Iris pigment epithelial cell (primary cell): ENCODE measurements around a stretch of chr6.

GRCh38 chr6:68653091-68653561, 18.0 kb downstream of the ADGRB3 start:
- RRBS: no CpG with 5 or more reads among the region's 2 CpGs

- RRBS: no CpG with 5 or more reads among the region's 8 CpGs
These were observed 15.9 kb upstream of the FAM135A start for GRCh38 chr6:70397289-70397965.

GRCh38 chr6:70413014-70413368, 317 bp upstream of the FAM135A start:
- RRBS: 3% methylated on average over 3 of the region's 22 CpGs

DNA sequence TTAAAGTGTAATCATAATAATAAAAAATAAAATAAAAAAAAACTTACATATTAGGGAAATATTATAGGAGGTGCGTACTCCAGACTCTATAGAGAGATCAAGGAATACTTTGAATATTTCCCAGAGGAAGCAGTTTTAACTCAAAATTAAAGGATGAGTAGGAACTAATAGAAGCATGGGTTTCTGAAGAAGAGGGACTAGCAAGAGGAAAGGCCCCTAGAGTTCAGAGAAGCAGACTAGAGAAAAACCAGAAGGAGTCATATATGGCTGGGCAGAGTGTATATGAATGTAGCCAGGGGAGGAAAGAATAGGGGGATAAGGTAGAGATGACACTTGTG, 120.7 kb downstream of the SMAP1 start:
- RRBS: no CpG with 5 or more reads among the region's 1 CpG

- RRBS: no CpG with 5 or more reads among the region's 7 CpGs
These were observed 151.1 kb upstream of the B3GAT2 start for GRCh38 chr6:71107806-71108594.

DNA sequence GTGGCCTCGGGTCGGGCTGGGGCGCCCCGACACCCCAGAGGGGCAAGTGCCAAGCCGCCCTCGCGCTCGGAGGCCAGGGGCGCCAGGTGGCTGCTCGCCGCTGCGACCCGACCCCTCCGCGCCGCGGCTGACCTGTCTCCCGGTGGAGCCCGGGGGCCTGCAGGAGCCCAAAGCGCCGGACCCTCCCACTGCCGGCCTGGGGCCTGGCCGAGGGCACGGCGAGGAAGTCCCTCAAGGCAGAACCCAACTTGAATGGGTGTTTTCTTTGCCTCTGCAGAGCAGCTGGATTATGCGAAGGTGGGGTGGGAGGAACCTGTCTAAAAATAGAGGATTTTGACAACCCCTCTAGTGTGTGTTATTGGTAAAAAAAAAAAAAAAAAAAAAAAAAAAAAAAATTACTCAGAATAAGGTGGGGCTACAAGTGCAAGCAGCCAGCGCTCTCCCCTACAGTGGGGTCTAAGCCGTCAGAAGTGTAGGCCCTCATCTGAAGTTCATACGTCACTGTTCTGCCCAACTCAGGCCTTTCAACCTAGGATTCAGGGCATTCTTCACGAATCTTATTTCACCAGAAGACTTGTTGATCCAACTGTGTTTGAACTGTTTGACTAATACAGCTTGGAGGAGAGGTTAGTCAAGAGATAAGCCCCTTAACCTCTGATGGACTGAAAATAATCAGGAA, 714 bp downstream of the OGFRL1 start:
- RRBS: no CpG with 5 or more reads among the region's 30 CpGs

DNA sequence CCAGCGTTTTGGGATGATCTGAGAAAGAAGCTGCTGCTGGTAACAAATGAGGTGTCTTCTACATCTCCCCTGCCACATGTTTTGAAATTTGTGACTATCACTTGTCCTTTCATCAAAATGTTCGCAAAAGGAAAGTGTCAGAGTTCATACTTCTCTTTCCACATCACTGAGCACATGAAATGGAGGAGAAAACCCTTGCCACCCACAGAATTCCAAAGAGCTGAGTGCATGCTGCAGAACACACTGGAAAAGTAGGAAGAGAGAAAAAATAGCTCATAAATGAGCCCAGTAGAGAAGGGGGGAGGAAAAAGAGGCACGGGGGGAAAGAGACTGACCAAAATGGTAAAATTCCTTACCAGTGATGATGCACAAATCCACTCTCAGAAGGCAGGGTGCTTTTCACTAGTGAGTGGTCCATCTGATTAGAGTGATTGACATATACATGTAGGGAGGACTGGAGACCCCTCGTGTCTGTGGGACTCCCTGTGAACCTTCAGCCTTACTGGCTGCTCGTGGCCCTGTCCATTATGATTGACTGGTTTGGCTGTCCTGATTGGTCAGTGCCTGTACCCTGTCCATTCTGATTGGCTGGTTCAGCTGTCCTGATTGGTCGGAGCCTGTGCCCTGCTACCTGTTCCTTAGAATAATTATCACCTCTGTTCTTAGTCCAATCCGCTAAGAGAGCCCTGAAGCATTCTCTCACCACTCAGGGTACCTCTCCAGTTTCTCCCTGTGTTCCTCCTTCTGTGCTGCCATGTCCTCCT, 180.6 kb downstream of the OGFRL1 start:
- RRBS: no CpG with 5 or more reads among the region's 7 CpGs

DNA sequence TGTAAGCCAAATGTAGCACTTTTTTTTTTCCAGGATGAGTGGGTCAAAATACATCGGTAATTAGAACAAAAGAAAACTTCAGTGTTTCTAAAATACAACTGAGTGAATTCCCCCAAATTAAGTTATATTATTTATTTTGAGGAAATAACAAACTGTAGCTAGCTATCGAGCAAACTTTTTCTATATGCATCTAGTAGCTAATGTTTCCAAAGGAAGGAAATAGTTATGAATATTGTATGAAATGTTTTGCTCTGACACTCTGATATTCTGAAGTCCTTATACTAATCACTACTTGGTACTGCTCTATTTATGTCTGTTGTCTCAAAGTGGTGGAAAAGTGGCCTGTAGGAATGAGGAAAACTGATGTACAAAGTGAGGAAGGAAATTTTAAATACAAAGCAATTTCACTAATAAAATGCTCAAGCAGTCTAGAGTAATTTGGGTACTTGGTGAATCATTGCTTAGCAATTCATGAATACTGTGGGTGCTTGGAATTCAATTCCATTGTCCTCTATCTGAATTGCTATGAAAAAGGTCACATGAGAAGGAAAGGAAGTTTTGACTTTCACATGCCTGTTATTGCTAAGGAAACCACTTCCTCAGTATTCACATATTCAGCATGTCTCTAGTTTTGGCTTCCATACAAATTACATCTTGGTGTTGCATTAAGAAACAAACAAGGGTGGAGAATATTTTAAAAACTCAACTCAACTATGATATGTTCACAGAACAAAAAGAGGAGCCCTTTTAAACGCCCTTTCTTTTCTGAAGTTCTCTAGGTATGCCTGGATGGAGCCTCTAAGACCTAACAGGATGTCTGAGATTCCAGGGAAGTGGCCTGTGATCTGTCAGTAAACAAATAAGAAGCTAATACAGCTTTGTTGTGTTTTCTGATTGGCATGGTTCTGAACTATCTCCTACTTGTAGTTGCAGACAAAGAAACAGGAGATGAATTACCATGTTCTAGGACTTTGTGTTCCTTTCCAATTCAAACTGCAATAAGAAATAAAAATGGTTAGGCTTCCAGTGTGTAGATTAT, 190.2 kb downstream of the OGFRL1 start:
- RRBS: no CpG with 5 or more reads among the region's 3 CpGs

DNA sequence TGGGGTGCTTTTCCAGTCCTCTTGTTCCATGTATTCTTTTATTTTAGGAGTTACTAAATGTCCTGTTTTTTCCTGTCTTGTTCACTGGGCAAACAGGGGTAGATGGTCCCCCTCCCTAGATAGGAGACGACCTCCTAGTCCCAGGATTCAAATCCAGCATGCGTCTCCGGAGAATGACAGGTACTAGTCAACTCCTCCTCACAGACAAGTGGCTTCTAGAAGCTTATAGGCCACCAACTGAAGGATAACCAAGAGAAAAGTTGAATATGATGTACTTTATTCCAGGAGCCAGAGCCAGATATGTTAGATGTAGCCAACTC, 347.7 kb upstream of the KCNQ5 start:
- RRBS: no CpG with 5 or more reads among the region's 3 CpGs

- RRBS: 2% methylated on average over 20 of the region's 62 CpGs
These were observed 605 bp upstream of the KCNQ5 start for GRCh38 chr6:72620969-72621949.

DNA sequence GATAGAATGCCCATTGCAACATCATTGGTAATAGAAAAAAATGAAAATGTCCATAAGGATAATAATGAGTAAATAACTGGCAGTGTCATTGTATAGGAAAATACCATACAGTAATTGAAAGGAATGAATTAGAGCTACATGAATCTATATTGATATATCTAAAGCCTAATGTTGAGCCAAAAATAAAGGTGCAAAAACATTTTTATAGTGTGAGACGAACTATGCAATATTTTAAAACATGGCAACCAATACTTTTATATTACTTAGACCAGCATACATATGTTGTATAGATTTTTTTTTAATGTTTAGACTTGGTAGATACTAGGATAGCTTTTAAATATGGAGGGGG, 26.4 kb downstream of the KCNQ5 start:
- RRBS: no CpG with 5 or more reads among the region's 1 CpG

DNA sequence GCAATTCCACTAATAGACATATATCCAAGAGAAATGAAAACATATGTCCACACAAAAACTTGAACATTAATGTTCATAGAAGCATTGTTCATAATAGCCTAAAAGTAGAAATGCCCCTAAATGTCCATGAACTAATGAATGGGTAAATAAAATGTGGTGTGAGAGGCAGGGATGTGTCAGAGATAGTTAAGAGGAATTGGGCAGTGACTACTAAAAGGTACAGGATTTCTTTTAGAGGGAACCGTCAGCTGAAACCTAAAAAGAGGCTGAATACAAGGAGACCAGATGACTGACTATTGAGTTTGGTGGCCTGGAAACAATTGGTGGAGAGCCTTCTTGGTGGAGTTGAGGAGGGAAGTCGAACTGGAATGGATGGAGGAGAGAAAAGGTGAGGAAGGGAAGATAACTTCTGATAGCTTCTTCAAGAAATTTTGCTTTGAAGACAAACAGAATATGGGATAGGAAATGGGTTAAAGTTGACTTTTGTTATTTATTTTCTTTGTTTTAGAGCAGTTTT, 146.2 kb downstream of the KCNQ5 start:
- RRBS: no CpG with 5 or more reads among the region's 2 CpGs

DNA sequence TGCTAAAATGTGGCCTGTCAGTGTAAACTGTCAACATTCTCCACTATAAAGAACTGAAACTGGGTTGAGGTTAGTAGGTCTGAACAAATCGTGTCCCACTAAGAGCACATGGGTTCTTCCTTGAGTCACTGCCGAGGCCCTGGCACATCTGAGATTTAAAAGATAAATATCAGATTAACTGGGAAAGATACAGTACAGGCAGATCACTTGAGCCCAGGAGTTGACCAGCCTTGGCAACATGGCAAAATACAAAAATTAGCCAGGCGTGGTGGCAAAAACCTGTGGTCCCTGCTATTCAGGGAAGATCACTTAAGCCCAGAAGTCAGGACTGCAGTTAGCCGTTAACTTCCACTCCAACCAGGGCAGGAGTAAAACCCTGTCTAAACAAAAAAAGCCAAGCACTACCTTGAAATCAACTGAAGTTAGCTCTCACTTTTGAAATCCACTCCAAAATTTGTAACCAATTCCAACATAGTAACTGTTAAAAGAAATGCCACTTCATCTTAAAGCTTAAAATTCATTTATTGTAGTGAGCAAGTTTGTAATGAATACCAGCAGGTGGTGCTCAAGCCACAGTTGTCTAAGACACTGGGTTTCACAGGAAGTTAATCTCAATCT, 5.5 kb downstream of the EEF1A1 start:
- RRBS: no CpG with 5 or more reads among the region's 4 CpGs

GRCh38 chr6:73519468-73519802, 1.4 kb downstream of the EEF1A1 start:
- RRBS: no CpG with 5 or more reads among the region's 3 CpGs

DNA sequence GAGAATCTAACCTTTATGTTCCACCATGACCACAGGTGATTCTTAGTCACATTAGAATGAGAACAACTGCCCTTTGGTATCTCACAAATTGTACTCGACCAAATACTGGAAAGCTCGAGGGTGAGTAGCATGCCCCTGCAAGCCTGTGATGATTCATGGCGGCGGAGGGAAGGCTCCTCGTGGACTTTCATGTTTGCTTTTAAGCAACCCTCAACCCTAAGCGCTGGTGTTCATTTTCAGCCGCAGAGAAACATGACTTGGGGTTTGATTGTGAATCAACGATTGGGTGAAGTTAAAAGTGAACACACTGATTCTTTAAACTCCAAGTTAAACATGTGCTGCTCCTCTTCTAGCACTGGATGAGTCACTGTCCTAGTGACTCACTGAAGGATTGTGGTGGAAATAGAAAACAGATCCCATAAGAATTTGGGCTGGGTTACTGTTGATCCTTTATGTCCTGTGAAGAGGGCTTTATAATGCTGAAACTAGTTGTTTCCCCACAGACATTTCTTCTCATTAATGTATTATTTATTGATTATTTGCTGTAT, 8.3 kb downstream of the CD109 start:
- RRBS: no CpG with 5 or more reads among the region's 8 CpGs

GRCh38 chr6:73713478-73714470, 17.8 kb downstream of the CD109 start:
- RRBS: no CpG with 5 or more reads among the region's 13 CpGs

- RRBS: no CpG with 5 or more reads among the region's 1 CpG
These were observed 153.8 kb downstream of the COL12A1 start for GRCh38 chr6:75052155-75052416.

GRCh38 chr6:75207032-75207369, 1.1 kb upstream of the COL12A1 start:
- RRBS: no CpG with 5 or more reads among the region's 13 CpGs

- RRBS: no CpG with 5 or more reads among the region's 4 CpGs
These were observed 49.8 kb upstream of the TMEM30A start for GRCh38 chr6:75334152-75335020.